Mononuclear cell (primary cell): ENCODE results near the genes SLIT2 and PACRGL.

DNA sequence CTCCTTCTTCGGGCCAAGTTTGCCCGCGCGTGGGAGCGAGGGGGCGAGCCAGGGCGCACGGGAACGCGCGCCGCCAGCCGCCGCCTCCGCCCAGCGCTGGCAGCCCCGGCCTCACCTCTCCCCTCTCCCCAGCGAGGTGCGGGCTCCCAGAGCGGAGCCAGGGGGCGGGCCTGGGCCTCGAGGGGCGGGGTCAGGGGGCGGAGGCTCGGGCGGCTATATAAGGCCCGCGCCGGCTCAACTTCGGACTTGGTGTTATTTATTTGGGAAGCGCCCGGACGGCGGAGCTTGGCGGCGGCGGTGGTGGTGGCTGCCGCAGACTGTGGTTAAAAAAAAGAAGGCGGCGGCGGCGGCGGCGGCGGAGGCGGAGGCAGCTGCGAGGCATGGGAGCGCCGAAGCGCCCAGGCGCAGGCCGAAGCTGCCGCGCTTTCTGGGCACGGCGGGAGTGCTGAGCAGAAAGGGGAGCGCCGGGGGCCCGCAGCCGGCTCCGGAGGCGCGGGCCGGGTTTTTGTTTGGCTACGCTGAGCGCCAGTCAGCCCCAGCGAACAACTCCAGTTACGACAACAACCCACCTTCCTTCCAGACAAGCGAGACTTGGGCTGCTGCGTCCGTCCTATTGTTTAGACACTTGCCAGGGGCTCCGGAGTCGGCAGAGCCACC lies at the start of gene SLIT2:
Gene SLIT2 (plus strand): TSS at position 245 of the 657 bp plus-strand sequence.
- RRBS, result 12% methylated on average over 3 of the region's 73 CpGs

DNA sequence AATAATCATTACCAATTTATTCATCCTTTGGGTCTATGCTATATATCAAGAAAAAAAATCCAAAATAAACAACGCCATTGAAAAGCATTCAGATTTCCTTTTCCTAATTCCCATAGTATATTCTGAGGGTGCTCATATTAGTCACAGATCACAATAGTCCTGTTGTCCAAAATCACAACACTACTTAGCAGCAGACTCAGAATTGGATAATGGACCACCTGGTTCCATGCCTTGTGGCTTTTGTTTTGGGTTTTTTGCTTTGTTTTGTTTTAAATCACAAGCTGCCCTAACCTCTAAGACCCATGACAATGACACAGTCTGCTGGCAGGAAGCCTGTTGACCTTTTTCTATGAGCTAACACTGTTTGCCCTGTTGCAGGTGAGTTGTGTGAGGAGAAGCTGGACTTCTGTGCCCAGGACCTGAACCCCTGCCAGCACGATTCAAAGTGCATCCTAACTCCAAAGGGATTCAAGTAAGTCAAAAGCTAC lies 110.9 kb upstream of the PACRGL start:
- RRBS, result no CpG with 5 or more reads among the region's 2 CpGs

DNA sequence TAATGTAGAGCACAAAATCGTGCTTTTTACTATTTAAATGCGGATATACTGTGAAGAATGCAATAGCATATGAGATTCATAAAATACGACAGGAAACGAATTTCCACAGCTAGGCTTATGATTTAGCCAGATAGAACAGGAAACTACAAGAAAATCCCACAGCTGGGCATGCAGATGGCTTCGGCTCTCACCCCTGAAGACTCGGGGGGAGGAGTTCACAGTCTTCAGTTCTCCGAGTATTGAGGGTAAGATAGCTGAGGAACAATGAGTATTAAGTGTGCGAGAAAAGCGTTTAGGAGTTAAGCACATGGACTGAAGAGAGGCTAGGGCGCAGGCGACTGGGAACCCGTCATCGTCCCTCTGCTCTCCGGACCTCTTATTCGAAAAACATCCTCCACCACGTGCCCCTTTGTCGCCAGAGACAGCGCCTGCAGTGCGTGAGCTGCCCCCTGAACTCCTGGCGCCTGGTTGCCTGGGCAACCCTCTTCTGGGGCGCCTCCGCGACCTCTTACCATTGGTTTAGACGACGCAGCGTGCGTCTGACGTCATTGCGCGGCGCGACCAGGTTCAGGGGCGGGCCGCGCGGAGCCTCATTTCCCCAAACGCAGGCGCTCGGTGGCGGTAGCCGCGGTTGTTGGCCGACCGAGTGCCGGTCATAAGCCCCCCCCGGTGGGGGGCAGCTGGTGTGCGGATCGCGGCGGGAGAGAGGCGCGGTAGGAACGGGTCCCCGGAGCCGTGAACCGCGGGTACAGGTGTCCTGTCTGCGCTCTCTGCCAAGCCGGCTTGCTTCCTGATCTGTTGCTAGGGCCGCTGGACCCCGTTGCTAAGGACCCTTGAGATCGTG lies at the start of gene PACRGL:
Gene PACRGL (plus strand): TSS at position 593 of the 844 bp plus-strand sequence.
- RRBS, result 1% methylated on average over 14 of the region's 62 CpGs

DNA sequence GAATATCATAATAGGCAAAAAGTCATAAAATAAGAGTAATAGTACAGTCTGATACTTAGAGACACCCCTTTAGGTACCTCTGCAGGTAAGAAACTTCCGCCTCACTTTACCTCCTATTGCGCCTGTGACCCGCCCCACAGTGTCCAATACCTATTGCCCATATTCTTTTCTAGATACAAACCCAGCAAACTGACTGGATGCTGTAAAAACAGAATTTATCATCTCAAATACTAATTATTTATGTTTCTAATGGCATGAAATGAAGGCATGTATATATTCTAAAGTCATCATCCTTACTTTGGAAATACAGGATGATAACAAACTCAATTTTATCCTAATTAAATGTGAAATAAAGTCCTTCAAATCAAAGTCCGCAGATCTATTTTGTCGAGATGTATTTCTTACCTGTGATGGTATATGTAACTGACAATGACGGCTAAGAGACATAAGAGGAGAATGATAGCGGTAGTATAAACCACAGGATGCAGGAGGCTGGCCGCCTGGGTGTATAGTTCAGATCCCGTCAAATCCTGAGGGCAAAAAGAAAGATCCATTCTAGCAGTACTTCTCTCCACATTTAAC lies 113.5 kb downstream of the ADGRA3 start:
- RRBS, result no CpG with 5 or more reads among the region's 9 CpGs

DNA sequence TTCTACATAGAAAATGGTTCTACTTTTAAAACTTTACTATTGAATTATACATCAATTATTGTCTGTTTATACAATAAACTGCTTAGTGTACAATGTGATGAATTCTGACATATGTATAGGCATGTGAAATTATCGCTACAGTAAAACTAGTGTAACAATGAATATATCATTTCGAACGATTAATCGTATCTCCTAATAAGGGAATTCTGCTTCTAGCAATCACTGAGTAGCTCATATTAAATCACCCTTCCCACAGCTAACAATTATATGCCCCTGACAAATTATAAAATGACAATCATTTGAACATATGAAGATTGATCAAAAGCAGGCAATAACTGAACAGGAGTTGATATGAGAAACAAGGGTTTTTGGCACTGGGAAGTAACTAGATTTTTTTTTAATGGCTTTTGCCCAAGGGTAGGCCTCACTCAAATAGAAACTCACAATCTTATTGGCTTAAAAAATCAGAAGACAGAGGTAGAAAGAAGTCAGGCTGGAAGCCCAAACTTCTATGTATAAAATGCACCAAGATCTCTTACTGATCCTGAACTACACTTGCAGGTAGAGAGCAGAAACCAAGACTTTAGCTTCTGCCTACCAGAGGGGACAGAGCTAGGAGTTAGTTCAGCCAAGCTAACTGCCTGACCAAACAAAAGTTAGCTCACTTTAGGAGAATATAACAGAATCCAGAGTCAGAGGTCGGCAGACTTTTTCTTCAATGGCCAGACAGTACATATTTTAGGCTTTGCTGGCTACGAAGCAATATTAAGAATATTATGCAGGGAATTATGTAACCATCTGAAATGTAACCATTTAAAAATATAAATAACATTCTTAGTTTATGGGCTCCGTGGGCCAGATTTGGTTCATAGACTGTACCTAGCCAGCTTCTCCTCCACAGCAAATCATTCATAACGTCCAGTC lies 74.9 kb downstream of the ADGRA3 start:
- RRBS, result no CpG with 5 or more reads among the region's 8 CpGs

DNA sequence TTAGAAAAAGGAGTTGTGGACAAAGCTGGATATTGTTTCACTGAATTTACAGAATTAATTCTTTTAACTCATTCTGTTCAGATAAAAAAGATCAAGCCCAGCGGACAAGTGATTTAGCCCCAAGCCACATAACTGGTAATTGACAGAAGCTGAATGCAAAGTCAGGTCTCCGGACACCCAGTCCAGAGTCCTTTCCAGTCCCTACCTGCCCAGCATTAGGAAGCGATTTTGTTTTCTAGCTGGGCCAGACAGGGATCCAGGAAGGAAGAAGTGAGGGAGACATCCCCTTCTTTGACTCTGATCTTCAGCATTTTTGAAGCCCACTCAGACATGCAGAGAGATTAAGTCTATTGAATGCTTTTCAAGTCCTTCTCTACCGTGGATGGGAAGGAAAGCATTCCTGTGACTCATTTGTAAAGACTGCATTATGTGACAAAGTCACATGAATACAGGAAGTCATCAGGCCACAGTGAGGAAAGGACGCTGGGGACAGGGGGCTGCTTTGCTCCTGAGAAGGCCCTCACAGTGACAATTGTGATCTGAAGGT lies 109.3 kb upstream of the ADGRA3 start:
- RRBS, result no CpG with 5 or more reads among the region's 5 CpGs

- RRBS, result no CpG with 5 or more reads among the region's 12 CpGs
These were observed 481.5 kb upstream of the ADGRA3 start for GRCh38 chr4:22997219-22997869.

GRCh38 chr4:23158508-23158901 lies 642.6 kb upstream of the ADGRA3 start:
- RRBS, result no CpG with 5 or more reads among the region's 3 CpGs

DNA sequence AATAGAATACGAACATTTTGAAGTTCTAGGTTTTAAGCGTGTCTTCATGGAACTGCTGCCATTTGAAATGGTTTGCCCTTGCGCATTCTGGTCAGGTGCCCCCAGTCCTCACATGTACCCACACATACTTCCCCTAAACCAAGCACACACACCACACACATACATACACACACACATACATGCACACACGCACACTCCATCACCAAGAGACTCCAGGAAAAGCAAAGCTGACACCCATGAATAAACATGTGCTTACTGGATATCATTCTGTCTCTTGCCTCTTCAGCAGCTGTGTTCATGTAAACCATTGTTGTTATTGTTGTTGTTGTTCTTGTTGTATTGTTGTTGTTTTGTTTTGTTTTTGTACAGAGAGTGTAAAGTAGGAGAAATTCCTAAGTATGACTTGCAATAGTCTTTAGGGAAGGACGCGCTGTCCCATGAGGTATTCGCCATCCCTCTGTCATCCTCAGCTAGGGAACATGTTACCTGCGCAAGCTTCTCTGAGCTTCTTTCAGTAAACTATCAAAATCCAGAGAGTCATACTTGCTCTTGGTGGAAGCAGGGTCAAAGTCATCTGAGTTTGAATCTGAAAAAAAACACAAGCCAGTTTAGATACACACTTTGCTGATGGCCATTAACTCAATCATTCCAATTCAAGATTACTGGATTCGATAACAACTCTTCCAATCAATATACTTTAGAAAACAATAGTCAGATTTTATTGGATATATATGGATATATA lies 94.3 kb downstream of the PPARGC1A start:
- RRBS, result no CpG with 5 or more reads among the region's 9 CpGs

- RRBS, result no CpG with 5 or more reads among the region's 5 CpGs
These were observed 15.4 kb downstream of the PPARGC1A start for GRCh38 chr4:23874247-23874994.

- RRBS, result no CpG with 5 or more reads among the region's 2 CpGs
These were observed 5.2 kb downstream of the PPARGC1A start for GRCh38 chr4:23884655-23885125.

DNA sequence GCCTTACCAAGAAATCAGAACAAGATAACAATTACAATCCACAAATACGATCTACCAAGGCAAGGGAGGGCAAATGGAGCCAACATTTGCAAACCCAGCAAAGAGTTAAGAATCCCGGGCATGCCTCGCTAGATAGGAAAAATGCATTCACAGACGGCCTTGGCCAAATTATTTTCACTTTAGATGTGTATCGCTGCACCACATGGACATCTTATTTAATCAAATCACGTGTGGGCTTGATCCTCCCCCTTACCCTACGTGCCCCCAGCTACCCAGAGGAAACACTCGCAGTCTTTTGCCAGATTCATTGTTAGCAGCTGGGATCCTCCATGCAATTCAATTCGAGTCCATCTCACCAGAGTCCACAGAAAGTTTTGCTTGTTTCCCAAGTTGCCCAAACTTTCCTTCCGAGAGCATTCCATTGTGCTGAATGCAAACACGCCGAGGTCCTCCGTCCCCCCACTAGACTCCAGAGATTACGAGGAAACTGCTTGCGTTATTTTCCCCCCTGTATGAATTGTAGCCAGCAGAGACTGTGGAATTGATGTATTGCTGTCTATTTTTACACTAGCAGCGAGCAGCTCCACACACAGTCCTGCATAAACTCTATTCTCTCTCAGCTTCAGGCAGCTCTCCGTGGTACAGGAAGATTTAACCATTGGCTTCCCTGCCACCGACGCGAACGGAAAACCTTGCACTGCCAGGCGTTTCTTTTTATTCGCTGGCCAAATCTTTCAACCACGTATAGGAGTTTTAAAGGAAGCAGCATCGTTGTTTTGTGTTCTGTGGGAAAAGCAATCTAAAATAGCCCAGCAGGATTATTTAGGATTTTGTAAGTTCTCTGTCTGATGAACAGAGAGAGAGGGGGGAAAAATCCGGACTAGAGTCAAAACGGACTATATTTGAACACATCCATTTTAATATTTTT lies 999 bp downstream of the PPARGC1A start:
- RRBS, result no CpG with 5 or more reads among the region's 27 CpGs

- RRBS, result no CpG with 5 or more reads among the region's 4 CpGs
These were observed 32.2 kb upstream of the PPARGC1A start for GRCh38 chr4:23921902-23922526.

DNA sequence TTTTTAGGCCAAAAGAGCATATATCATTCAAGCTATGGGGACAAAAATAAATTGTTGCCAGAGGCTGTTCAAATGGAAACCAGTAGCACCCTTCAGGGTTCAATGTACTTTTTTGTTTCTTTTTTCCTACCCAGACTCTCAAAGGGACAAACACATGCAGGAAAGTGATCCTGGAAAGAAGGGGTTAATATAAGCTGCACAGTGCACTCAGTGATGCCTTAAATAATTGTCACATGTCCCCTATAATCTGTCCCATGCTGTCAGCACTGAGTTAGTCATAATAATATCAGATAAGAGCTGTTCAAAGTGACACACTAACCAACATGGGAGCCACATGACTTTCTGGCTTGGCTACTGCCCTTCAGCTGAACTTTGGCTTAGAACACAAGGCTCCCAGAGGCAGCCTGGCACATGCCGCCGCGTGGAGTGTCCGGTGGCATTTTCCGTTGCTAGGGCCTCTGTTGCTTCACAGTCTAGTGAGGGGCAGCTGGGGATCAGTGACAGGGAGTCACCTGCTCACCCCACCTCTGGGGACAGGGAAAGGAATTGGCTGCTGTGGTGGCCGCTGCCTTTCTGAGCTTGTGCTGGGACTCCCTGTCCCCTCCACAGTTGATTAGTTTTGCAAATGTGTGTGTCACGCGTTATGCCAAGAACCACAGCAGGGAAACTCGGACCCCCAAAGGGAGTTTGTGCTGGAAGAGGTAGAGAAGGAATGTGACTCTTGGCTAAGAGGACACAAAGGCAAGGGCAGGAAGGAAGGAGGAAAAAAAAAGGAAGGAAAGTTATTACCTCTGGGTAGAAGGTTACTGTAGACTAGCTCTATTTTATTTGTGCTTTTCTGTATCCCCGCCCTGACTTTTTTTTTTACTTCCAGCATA lies 41.0 kb upstream of the PPARGC1A start:
- RRBS, result no CpG with 5 or more reads among the region's 10 CpGs

GRCh38 chr4:24057939-24058556 lies 168.2 kb upstream of the PPARGC1A start:
- RRBS, result no CpG with 5 or more reads among the region's 9 CpGs

DNA sequence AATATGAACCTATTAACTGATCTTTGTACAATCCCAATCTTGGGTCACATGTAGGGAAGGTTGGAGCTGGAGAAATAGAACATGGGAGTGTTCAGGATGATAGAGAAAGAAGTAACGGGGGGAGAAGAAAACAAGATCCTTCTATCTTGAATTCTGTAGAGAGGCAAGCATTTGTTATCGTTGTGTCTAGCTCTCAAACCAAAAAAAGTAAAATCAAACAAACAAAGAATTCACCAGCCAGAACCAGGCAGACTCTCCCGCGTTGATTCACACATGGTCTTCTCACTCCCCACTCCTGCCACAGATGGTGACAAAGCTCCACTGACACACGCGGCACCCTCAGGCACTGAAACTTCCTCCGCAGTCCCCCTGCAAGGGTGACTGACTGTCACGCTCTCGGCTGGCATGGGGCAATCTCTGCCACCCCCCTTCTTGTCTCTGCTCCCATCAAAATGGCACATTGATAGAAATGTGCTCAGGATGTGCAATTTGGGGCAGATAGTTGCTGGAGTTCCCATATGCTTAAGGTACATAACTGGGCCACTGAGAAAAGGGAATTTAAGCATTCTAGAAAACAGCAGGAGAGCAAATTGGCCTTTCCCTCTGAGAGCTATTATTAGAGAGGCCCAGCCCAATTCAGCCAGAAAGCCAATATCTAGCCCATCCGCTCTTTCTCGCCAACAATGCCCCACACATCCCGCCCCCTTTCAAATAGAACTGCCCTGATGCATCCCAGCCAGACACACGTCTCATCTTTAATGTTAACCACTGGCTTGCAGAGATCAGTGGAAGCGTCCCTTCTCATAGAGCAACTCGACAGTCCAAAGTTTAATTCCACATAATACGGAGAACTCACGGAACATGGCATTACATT lies 304.8 kb downstream of the DHX15 start:
- RRBS, result no CpG with 5 or more reads among the region's 17 CpGs

DNA sequence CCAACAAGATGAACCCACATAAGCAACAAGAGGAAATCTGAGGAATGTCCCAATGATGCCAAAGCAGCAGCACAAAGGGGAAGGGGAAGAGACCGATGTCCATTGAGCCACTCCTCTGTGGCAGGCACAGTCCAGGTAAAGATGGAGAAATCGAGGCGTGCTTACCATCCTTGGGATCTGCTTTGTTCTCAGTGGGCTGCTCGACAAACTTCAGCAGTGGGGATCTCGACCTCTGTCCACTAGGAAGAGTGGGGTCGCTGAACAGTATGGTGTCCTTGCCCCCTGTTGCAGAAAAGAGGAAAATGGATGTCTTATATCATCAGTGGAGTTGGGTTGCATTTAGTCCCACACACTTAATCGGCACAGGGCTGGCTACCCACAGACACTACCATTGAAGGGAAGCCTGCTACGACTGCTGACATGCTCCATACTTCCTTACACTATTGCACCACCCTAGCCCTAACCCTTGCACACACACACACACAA lies 24.4 kb downstream of the SOD3 start:
- RRBS, result no CpG with 5 or more reads among the region's 8 CpGs

DNA sequence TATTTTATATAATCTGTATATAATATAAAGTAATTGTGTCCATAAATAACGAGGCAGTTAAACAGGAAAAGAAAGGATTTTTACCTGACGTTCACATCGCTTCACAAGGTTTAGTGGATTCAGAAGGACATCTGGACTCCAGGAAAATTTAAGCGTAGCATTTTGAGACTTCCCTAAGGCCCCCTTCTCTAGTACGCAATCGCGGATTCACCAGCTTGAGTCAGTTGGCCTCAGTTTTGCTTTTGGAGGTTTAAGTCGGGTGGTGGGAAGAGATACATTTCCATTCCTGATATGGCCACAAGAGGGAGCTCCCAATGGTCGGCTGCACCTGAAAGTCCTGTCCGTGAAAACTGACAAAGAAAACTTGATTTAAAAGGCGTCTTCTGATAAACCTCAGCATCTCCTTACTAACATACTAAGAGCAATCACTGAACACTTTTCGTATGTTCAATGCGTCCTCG lies 50.7 kb downstream of the LGI2 start:
- RRBS, result no CpG with 5 or more reads among the region's 14 CpGs

GRCh38 chr4:25088127-25089046 lies 57.6 kb upstream of the LGI2 start:
- RRBS, result no CpG with 5 or more reads among the region's 46 CpGs

- RRBS, result no CpG with 5 or more reads among the region's 7 CpGs
These were observed 60.8 kb downstream of the SEPSECS start for GRCh38 chr4:25099339-25099902.